Pulmonary lymph node (tissue), 1 donor: Measurements from ENCODE around the genes TIAL1 and NSMCE4A.

- PRO-cap: no peak
Observed at GRCh38 chr10:119346205-119346837, 138.9 kb downstream of the GRK5 start.

GRCh38 chr10:119348674-119349402 is 141.5 kb downstream of the GRK5 start:
- PRO-cap: no peak

- PRO-cap: no peak
Observed at GRCh38 chr10:119350581-119351059, 143.2 kb downstream of the GRK5 start.

DNA sequence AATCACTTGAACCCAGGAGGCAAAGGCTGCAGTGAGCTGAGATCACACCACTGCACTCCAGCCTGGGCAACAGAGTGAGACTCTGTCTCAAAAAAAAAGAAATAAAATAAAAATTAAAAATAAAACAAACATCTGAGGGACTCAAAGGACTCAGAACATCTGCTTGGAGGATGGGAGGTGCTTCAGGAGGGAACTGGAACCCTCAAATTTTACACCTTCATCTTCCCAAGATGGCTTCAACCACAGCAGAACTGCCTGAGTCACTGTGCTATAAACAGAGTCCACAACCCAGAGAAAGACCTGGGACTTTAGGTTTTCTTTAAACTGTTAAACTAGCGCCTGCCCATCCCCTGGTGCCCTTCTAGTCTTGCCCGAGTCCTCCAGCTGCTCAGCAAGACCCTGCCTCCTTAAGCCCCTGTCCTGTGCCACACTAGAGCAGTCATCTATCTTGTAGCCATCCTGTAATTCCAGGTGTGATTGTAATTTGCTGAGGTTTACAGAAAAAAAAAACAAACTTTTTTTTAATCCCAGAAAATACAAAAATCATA is 40.8 kb downstream of the RGS10 start:
- PRO-cap: no peak

DNA sequence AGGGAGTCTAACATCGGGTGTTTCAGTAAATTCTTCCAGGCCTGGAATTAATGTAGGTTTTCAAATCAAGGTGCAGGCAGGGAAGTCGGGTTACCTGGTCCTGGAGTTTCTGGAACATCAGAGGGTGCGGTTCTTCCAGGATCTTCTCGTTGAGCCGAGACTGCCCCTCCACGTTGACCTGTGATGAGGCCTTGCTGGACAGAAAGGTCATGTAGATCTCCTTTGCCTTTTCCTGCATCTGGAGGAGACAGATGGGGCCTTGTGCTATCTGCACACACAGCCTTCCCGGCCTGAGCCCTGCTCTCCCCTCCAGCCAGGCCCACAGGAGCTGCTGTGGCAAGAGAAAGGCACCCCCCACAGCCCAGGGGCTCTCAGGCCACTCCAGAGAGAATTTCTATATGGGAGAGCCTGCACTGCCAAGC is 27.1 kb downstream of the RGS10 start:
- PRO-cap: no peak

DNA sequence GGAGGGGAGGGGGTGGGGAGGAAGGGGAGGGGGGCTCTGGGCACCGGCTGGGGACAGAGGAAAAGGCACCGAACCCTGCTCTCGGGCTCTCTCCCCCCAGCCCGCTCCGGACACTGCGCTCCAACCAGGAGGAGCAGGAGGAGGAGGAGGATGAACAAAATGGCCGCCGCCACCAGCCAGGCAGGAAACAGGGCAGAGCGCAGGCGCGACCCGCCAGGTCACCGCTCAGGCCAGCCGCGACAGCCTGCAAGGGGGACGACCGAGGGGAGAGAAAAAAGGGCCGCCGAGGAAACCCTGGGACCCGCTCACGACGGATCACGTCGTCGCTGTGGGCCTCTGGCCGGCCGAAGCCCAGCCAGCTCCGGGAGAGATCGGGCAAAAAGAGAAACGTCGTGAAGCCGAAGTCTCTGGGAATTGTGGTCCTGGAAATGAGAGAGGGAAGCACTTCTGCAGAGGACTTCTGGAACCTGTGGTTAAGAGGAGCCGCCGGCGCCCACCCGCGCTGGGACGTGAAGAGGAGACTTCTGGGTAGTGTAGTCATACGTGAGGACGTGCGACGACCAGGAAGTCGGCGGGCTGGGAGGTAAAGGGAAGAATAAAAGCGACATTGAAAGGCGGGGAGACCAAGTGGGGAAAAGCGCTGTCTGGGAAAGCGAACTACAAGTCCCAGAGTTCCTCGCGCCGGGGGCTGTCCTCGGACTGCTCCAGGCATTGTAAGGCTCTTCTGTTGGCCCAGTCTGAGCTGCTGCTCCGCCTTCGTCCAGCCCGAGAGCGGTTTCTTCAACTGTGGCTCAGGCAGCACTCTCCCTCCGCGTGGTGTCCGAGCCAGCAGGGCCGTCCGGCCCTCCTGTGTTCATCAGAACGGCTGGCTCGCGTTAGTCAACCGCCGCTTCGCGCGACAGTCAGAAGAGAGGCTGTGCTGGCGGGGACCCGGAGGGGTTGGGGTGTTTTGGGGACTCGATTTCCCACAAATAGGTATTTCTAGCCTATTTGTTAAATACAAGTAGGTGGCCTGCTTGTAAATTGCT is at the start of gene TIAL1:
Gene TIAL1 (minus strand): TSS at position 451 of the 1,028 bp plus-strand sequence.
- PRO-cap: bidirectional peak, plus-strand start at position 216 of the sequence, minus-strand start at position 115 of the sequence; bidirectional peak, plus-strand start at position 626 of the sequence, minus-strand start at position 511 of the sequence

- PRO-cap: no peak
Observed at GRCh38 chr10:119668272-119669042, 17.3 kb downstream of the BAG3 start.

- PRO-cap: no peak
Observed at GRCh38 chr10:119669788-119670545, 18.8 kb downstream of the BAG3 start.

DNA sequence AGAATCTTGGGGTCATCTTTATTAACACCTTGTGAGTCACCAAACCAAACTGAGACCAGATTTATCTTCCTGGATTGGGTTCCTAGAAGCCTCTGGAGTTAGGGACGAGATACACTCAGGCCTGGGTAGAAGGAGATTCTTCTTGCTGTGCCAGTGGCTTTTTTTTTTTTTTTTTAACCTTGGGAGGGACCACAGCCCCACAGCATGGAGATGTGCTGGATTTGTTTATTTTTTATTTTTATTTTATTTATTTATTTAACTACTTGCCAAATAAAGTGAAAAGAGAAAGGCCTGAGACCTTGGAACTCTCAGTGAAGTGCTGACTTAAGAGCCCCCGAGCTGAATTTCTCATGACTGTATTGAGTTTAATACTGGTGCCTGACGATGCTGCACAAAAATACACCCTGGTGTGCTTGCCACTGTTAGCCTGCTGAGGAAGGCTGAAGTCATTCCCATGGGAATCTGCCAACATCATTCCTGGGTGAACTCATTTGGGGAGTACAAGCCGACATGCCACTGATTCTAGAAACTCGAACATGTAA is 27.4 kb downstream of the BAG3 start:
- PRO-cap: no peak

GRCh38 chr10:119787876-119788282 is 62.0 kb downstream of the INPP5F start:
- PRO-cap: no peak

GRCh38 chr10:119830560-119831569 is 41.8 kb downstream of the MCMBP start:
- PRO-cap: no peak

- PRO-cap: no peak
Observed at GRCh38 chr10:120721732-120722117, 129.4 kb upstream of the WDR11 start.

DNA sequence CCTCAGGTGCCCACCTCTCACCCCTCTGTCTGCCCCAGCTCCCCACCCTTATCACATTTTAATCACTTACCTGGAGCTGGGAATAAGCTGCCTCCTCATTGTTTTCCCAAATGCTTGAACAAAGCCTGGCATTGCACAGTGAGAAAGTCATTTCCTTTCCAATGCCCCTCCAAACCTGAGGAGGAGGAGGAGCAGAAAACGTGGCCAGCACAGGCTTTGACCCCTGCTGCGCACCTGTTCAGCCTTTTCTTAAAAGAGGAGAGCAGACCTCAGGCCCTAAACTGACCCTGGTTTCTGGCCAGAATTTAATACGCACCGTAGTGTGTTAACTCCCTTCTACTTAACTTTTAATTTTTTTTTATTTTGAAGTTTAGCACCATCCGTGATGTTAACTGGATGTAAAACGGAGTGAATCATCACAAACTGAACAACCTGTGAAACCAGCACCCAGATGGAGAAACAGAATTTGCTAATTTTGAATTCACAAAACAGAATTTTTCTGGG is 129.5 kb downstream of the WDR11 start:
- PRO-cap: no peak

DNA sequence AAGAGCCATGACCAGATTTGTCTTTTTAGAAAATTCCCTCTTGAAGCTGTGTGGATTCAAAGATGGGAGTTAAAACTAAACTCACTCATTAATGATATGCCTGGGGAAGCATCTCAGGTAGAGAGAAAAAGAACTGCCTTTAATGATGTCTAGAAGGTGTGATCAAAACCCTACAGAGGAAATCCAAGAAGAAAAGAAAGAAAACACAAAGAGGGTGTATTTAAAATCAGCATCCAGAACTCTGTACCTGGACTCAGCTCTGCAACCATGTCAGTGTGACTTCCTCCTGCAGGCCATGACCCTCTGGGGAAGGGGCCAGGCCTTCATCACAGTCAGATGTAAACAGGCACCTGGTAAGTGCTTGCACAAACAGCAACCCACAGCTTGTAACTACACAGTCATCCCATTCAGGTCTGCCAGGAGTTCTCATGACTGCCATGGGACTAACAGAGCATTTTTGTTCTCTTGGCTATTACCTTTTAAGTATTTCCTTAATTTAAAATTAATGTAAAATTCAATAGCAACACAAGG is 307.6 kb downstream of the WDR11 start:
- PRO-cap: no peak

DNA sequence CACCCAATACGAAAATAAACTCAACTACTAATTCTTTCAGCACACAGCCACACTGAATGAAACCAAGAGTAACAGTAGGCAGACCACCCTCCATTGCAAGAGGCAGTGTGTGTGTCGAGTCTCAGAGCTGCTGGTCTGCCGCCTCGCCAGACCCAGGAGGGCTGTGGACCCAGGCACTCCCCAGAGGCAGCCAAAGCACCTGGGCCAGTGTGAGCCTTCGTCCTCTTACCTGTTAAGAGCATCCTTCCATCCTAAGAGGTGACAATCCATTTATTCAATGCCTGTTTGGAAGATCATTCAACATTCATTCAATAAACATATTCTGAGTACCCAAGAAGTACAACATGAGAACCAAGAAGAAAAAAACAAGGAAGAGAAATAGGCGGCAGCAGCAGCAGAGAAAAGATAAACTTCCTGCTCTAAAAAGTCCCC is 238.7 kb downstream of the FGFR2 start:
- PRO-cap: no peak

DNA sequence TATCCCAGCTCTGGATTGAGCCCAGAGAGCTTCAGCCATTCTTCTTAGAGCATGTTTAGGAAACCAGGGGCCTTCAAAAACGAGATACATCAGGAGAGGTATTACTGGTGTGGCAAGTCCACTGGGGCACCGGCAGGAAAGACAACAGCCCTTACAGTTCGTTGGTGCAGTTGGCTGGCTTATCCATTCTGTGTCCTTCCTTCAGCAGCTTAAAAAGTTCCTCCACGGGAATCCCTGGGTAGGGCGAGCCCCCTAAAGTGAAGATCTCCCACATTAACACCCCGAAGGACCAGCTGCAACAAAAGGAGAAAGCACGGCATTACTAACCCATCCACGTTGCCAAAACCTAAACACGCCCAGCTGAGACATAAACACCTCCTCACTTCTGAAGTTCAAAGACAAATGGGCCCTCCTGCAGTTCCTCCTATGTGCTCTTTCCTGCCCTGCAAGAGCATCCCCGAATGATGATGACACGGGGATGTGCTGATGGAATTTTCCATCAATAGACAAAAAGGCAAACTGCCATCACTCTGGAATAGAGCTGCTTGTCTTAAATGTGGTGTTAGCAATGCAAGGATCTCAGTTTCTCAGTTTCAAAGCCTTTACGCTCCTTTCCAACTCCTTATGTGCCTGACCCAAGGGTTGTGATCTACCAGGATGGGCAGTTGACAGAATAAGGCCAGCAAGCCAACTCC is 112.9 kb downstream of the FGFR2 start:
- PRO-cap: no peak

- PRO-cap: no peak
Observed at GRCh38 chr10:121779837-121780516, 147.9 kb downstream of the ATE1 start.

DNA sequence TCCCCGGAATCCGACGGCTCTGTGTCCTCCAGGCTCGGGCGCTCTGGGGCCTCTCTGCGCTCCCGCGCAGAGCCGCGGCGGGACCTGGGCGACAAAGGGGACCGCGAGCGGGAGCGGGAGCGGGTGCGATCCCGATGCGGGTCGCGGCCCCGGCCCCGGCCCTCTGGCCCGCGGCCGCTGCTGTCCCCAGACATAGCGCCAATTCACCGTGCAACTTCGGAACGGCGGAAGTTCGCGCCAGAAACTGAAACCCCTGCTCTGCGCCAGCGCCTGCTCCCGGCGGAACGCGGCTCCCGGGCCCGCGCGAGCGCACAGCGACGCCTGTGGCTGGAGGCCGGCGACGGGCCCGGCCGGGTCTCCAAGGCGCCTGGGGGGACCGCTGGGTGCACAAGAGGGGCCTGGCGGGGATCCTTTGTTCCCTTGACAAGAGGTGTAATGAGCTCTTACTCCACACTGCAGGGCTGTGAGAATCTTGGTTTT is at the start of gene NSMCE4A:
Gene NSMCE4A (minus strand): TSS at position 246 of the 480 bp plus-strand sequence.
- PRO-cap: unidirectional peak, minus-strand start at position 165 of the sequence

- PRO-cap: no peak
Observed at GRCh38 chr10:122050337-122050746, 61.4 kb downstream of the TACC2 start.

DNA sequence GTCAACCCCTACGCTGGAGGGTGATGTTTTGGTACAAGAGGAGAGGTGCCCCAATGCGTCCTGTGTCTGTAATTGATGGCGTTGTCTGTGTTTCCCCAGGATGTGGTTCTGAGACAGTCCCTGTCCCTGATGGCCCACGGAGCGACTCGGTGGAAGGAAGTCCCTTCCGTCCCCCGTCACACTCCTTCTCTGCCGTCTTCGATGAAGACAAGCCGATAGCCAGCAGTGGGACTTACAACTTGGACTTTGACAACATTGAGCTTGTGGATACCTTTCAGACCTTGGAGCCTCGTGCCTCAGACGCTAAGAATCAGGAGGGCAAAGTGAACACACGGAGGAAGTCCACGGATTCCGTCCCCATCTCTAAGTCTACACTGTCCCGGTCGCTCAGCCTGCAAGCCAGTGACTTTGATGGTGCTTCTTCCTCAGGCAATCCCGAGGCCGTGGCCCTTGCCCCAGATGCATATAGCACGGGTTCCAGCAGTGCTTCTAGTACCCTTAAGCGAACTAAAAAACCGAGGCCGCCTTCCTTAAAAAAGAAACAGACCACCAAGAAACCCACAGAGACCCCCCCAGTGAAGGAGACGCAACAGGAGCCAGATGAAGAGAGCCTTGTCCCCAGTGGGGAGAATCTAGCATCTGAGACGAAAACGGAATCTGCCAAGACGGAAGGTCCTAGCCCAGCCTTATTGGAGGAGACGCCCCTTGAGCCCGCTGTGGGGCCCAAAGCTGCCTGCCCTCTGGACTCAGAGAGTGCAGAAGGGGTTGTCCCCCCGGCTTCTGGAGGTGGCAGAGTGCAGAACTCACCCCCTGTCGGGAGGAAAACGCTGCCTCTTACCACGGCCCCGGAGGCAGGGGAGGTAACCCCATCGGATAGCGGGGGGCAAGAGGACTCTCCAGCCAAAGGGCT is 60.5 kb upstream of the BTBD16 start:
- PRO-cap: no peak